Spinal cord (tissue), 3 donors: ENCODE measurements around a stretch of chr13.

DNA sequence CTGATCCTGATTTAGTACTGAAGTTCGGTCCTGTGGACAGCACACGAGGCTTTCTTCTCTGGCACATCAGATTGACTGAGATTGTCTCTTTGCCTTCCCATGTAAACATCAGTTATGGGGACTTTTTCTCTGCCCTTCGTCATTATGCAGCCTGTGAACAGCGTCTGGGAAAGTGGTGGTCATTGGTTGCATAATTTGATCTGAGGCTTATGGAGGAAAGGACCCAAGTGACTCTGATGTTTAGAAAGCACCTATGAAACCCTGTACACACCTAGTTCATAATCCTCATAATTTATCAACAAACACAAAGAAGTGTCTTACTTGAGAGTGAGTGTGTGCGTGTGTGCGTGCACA is 264.5 kb upstream of the SGCG start:
- PRO-cap = no peak
- RAMPAGE, long total RNA = no peak

- PRO-cap = no peak
- RAMPAGE, long total RNA = no peak
Measured at GRCh38 chr13:23375694-23376281, 57.7 kb downstream of the SACS start.

- PRO-cap = no peak
- RAMPAGE, long total RNA = no peak
Measured at GRCh38 chr13:23703019-23703573, 132.9 kb downstream of the TNFRSF19 start.

GRCh38 chr13:23753250-23753898 is 135.8 kb downstream of the MIPEP start:
- PRO-cap = no peak
- RAMPAGE, long total RNA = no peak

DNA sequence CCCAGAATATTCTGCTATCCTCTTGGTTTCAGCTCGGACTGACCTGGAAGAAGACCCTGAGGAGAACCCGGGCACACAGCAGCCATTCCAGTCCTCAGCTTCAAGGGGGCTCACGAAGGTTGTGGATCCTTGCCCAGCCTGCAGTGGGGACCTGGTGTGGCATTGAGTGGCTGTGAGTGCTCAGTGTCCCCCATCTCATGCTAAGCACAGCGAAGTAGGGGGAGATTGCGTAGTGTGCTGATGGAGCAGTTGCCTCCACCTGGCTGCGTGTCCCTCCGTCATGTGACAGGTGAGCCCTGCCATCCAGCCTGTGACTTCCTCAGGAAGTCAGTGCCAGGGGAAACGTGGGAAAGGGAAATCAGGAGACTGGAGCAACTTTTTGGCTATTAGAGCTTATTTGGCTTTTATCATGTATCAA is 127.0 kb upstream of the SPATA13 start:
- PRO-cap = no peak
- RAMPAGE, long total RNA = no peak

DNA sequence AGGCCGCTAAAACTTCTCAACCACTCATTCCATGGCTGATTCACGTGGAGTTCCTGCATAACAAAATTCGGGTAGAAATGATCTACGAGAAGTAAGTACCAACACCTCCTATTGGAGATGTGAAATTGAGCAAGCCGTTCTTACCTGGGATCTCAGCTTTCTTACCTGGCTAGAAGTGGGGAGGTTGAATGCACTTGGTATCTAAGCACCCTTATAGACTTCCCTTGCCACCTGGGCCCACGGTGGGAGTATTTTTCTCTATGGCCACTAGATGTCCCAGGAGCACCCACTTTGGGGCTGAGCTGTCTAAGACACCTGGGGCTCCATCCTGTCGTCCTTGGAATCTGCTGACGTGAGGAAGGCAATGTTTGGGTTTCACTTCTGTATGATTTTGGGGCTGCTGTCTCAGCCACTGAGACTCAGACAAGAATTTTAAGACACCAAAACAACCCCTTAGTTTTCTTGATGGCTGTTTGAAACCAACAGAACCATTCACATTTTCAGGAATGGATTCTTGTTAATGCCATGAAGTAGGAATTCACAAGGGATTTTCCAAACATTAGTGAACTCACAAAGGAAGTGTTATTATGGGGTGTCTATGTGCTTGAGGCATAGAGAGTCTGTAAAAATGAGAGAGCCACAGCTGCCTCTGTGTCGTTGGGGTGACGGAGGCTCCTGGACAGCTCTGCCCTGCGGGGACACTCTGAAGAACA is 107.0 kb upstream of the SPATA13 start:
- PRO-cap = no peak
- RAMPAGE, long total RNA = no peak

GRCh38 chr13:24071258-24071953 is 89.1 kb upstream of the SPATA13 start:
- PRO-cap = no peak
- RAMPAGE, long total RNA = no peak

GRCh38 chr13:24161973-24162711 is 1.6 kb downstream of the SPATA13 start:
- PRO-cap = no peak
- RAMPAGE, long total RNA = no peak

- PRO-cap = no peak
- RAMPAGE, long total RNA = no peak
Measured at GRCh38 chr13:24190152-24190739, 29.7 kb downstream of the SPATA13 start.

GRCh38 chr13:24260553-24261593 is 48.5 kb upstream of the C1QTNF9 start:
- PRO-cap = no peak
- RAMPAGE, long total RNA = no peak

DNA sequence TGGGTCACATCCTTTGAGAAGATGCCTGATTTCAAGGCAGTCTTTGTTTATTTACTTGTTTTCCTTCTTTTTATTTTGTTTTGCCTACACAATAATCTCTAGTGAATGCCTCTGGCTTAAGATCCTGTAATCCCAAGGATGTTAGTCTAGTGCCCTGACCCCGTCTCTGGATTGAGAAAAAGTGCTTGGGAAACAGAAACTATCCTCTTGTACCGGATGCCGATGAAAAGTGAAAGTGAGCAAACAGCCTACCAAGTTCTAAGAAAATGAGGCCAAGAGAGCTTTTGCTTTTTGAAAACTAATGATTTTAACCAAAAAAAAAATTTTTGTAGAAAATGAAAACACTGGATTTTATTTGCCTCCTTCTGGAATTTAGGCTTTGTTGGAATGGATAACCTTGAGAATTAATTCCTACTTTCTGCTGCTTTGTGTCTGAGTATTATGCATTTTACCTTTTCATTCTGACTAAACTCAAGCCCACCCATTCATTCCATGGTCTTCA is 42.0 kb upstream of the C1QTNF9 start:
- PRO-cap = no peak
- RAMPAGE, long total RNA = no peak

DNA sequence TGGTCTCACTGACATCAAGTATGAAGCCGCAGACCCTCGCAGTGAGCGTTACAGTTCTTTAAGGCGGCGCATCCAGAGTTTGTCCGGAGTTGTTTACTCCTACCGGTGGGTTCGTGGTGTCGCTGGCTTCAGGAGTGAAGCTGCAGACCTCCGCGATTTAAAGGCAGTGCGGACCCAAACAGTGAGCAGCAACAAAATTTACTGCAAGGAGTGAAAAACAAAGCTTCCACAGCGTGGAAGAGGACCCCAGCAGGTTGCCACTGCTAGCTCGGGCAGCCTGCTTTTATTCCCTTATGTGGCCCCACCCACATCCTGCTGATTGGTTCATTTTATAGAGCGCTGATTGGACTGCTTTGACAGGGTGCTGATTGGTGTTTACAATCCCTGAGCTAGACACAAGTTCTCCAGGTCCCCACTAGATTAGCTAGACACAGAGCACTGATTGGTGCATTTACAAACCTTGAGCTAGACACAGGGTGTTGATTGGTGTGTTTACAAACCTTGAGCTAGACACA is 6.4 kb downstream of the PARP4 start:
- PRO-cap = no peak
- RAMPAGE, long total RNA = no peak

- PRO-cap = no peak
- RAMPAGE, long total RNA = no peak
Measured at GRCh38 chr13:24510654-24511873, 1.5 kb downstream of the PARP4 start.

DNA sequence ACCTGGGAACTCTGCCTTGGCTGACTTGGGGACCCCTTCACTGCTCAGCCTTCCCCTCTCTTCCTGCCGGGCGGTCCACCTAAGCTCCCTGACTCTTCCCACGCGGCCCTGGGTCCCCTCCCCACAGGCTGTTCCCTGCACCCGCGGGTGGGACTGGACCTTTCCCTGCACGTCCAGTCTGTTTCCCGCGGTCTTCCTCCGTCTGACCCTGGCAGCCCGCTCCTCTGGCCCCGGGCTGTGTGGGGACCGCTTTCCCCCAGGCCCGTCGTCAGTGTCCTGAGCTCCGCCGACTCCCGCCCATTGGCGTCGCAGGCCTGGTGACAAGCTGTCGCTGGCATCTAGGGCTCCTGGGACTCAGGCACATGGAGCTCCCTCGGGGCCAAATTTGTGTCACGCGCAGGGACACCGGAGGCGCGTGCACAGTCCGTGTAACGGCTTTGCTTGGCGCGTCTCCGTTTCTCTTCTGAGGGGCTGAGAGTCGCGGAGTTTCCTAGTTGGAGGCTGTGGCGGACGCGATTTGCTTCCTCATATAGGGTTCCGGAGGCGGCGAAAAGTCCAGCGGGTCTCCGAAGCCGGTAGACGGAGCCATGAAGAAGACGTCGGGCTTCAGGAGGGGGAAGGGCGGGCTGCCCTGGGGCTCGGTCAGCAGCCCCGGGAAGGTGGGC is 28.9 kb upstream of the PARP4 start:
- PRO-cap = no peak
- RAMPAGE, long total RNA = no peak

DNA sequence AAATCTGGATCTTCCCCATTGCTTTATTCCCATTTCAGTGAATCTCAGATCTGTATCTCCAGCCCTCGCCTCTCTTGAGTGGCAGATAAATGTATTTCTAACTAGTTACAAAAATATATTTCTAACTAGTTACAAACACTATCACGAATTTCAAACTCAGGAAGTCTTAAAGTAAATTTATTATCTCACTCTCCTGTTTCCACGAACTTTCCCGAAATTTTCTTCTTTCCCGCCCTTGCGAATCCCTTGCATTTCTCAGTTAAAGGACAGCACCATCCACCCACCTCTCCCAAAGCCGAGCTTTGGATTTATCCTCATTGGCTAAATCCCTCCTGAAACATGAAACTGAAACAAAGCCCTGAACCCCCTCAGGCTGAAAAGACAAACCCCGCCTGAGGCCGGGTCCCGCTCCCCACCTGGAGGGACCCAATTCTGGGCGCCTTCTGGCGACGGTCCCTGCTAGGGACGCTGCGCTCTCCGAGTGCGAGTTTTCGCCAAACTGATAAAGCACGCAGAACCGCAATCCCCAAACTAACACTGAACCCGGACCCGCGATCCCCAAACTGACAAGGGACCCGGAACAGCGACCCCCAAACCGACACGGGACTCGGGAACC is 9.0 kb upstream of the CENPJ start:
- PRO-cap = no peak
- RAMPAGE, long total RNA = no peak

GRCh38 chr13:25874781-25875376 is 176.9 kb downstream of the SHISA2 start:
- PRO-cap = no peak
- RAMPAGE, long total RNA = no peak

- PRO-cap = no peak
- RAMPAGE, long total RNA = no peak
Measured at GRCh38 chr13:26721151-26721558, 39.4 kb downstream of the GPR12 start.

DNA sequence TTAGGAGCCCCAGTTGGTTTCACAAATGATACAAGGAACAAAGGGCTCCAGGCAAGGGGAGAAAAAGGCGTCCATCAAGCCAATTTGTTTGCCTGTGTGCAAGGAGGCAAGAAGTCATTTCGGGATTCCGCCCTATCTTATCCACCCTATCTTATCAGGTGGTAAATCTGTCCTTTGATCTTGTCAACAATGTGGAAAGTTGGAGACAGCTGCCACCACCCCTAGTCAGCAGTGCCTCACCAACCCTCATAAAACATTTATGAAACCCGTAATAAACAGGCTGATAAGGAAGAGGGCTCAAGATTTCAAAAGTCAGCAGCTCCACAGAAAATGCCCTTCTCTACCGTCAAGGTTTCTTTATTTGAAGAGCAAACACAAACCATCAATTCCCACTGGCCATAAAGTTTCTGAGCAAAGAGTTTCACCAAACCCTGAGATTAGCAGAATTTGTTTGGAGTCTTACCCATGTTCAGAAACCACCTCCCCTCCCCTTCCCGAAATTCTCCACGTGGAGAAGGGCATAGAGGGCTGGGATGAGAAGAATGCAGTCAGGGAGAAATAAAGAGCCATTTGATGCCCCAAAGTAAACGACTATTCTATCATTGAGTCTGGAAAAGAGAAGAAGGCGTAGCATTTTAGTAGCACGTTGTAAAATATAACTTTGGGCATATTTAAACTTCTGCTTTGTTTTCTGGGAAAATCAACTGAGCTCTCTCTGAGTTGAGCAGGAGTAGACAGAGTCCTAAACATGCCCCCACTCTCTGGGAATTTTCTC is 196.1 kb upstream of the GPR12 start:
- PRO-cap = no peak
- RAMPAGE, long total RNA = no peak

DNA sequence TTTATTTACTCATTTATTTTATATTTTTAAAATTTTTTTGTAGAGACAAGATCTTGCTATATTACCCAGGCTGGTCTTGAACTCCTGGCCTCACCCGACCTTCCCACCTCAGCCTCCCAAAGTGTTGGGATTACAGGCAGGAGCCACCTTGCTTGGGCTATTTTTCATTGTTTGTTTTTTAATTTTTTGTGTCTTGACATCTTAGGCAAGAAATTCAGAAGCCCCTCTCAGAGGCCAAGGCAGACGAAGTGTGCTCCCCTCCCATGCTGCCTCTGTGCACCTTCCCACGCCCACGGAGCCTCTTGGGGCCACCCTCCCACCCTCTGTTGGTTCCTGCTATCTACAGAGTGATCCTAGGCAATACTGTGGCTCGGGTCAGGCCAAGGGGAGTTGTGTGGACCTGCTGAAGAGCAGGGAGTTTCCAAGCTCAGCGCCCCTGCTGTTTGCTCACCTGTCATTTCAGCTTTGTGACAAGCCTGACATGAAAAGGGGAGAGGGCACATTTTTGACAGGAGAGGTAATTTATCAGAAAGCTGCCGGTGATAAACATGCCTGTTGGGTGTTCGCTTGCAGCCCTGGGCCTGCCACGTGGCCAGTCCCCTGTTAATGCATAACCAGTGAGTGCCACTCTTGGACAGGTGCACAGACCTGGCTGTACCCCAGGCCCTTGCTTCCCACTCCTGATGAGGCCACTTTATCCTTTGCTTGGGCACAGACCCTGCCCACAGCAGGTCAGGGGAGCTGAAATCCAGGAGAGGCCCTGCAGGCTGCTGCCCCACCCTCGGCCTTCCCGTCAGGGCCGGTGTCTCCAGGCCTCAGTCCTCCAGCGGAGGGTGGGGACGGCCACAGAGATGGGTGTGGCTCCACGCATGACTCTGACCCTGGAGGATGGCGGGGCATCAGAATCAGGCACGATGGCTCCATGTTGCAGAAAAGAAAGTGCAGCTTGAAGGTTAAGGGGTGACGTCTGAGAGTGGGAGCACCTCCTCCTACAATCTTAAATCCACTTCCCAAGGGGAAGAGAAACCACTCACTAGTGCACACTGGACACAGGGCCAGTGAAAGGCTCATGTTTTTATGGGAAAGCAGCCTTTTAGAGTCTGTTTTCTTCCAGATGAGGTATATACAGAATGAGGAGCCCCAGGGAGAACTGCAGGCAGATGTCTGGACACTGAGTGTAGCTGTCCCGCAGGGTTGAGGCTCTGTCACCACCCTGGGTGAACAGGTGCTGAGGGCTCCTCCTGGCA is 201.5 kb upstream of the GPR12 start:
- PRO-cap = no peak
- RAMPAGE, long total RNA = no peak

GRCh38 chr13:26966956-26967970 is 204.3 kb downstream of the USP12 start:
- PRO-cap = no peak
- RAMPAGE, long total RNA = no peak